ENCODE data around the genes LCN1, ENSG00000236543, UBAC1, GPSM1 and SNAPC4.

- RAMPAGE, total RNA = no peak
Measured at GRCh38 chr9:135521233-135521554, at the start of gene LCN1. Gene LCN1 (plus strand): TSS chr9:135521440.

DNA sequence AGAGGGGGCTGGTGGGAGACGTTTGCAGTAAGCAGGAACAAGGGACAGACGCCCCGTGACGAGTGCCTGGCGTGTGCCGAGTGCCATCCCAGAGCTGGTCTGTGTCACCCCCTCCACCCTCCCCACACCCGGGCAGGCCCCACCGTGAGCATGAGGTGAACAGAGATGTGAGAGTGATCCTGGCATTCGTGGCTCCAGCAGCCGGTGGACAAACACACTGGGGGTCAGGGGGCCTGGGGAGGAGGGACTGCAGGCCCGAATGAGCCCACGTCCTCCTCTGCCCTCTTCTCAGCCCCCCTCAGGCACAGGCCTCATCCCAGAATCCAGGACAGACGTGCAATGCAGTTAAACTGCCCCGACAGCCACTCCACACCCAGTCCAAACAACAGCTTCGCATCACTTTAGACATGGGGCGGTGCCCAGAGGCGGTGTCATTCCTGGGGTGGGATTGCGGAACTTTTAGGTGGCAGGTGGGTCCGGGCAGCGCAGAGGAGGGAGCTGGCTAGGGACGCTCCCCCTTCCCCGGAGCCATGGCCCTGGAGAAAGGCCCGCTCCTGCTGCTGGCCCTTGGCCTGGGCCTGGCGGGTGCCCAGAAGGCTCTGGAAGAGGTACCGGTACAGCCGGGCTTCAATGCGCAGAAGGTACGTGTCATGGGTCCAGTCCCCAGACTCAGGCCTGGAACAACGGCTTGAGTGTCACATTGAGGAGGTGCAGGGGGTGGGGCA lies at the start of gene ENSG00000236543:
Gene ENSG00000236543 (plus strand): TSS at position 474 of the 725 bp plus-strand sequence.
- RAMPAGE, total RNA = no peak

GRCh38 chr9:135810946-135811662 lies 96.2 kb downstream of the CAMSAP1 start:
- RAMPAGE, total RNA = no peak

- RAMPAGE, total RNA = no peak
Measured at GRCh38 chr9:135818858-135819583, 88.3 kb downstream of the CAMSAP1 start.

DNA sequence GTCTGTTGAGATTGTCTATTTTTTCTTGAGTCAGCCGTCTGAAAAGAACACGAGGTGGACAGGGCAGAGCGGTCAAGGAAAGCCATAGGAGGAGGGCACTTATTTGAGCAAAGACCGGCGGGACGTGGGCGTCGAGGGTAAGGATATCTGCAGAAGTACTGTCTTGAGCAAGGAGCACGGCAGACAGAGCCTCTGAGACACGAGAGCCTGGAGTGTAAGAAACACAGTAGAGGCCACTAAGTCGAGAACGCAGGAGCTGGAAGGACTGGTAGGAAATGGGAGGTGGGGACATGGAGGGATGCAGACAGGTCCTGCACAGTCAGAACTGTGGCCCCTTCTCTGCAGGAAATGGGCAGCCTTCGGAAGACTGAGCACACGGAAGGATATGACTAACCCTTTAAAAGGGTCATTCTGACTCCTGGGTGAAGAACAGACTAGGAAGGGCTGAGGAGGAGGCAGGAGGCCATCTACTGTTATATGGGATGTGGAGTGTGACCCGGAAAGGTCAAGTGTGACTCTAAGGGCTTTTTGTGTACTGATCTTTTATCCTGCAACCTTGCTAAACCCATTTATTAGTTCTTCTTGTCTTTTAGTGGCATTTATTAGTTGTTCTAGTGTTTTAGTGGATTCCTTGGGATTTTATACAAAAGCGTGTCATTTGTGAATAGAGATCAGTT lies 1.4 kb upstream of the CAMSAP1 start:
- RAMPAGE, total RNA = no peak

DNA sequence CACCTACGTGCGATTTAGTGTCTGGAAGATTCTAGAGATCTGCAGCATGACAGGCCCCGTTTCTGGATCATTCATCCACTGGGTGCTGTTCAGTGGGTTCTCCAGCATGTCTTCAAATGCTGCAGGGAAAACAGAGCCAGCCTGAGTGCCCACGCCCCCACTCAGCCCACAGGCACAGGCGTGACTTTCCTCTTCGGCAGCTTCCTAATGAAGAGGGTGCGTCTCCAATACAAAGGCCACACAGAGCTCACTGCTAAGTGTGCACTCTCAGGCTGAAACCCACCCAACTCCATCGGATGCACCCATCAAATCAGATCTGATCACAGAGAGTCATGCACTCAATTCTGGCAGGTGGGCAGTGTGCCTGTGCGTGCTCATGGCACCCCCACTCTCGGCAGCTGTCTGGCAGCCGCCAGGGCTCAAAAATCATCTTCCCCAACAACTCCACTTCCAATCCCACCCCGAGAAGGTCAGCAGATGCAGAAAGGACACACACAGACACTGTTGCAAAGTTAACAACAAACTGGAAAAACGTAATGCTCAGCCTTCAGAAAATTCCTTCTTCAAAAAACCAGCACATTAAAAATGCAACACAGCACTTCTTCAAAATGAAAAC lies 26.2 kb upstream of the CAMSAP1 start:
- RAMPAGE, total RNA = no peak

- RAMPAGE, total RNA = start-site peak on the minus strand at chr9:135961179-135961221, 103 and 116 reads in 2 replicates
Measured at GRCh38 chr9:135960565-135961836, at the start of gene UBAC1. Gene UBAC1 (minus strand): TSS chr9:135961373.

DNA sequence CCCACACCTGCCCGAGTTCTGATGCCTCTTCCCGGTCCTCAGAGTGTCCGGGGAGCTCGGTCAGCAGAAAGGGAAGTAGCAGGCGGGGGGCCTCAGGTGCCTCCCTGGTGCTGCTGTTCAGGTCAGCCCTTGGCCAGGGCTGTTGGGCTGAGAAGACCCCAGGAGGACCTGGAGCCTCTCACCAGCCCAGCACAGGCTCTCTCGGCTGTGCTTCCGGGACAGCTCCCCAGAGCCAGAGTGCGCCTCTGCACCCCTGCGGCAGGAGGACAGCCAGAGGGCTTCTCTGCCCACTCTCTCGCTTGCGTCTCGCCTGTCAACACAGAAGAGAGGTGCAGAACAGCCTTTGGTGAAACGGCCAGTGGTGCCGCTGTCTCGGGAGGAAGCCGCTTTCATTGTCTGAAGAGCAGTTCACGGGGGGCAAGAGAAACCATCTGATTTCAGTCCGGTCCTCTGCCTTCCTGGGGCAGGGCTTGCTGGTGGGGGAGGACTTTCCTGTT lies 3.7 kb upstream of the NACC2 start:
- RAMPAGE, total RNA = no peak

DNA sequence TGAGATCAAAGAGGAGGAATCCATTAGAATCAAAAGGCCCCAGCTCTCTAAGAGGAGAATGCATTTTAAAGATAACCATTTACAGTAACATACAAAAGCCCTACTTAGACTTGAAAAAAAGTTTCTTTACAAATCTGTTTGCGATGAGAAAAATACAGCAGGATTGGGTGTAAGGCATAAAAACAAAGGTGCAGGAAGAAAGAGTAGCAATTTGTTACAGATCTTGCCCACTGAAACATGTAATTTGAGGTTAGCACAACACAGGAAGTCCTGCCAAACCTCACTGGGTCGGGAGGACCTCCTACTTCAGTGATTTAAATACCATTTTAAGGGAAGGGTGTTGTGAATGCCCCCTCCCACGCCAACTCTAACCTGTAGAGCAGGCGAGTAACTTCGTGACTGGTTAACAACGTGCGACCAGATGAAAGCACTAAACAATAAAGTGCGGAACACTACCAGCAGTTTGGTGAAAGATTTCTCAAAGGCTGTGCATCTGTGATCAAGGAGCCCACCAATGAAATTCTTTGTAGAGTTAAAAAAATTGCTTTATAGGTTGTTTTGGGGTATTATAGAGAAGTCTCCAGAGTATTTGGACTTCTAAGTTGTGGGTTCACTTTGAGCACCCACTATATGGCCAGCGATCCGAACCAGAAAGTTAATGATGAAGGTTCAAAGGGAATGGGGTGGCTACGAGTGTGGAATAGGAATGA lies 1.1 kb downstream of the QSOX2 start:
- RAMPAGE, total RNA = no peak

- RAMPAGE, total RNA = no peak
Measured at GRCh38 chr9:136326748-136328024, at the start of gene GPSM1. Gene GPSM1 (plus strand): TSS chr9:136327539.

- RAMPAGE, total RNA = no peak
Measured at GRCh38 chr9:136345140-136345864, 18.0 kb downstream of the GPSM1 start.

GRCh38 chr9:136361639-136362174 lies 1.8 kb downstream of the DNLZ start:
- RAMPAGE, total RNA = no peak

- RAMPAGE, total RNA = no peak
Measured at GRCh38 chr9:136377771-136378555, 4.5 kb upstream of the CARD9 start.

- RAMPAGE, total RNA = no peak
Measured at GRCh38 chr9:136400008-136401151, at the start of gene SNAPC4. Gene SNAPC4 (minus strand): TSS chr9:136400170.

- RAMPAGE, total RNA = no peak
Measured at GRCh38 chr9:136410875-136411574, 567 bp downstream of the PMPCA start.

DNA sequence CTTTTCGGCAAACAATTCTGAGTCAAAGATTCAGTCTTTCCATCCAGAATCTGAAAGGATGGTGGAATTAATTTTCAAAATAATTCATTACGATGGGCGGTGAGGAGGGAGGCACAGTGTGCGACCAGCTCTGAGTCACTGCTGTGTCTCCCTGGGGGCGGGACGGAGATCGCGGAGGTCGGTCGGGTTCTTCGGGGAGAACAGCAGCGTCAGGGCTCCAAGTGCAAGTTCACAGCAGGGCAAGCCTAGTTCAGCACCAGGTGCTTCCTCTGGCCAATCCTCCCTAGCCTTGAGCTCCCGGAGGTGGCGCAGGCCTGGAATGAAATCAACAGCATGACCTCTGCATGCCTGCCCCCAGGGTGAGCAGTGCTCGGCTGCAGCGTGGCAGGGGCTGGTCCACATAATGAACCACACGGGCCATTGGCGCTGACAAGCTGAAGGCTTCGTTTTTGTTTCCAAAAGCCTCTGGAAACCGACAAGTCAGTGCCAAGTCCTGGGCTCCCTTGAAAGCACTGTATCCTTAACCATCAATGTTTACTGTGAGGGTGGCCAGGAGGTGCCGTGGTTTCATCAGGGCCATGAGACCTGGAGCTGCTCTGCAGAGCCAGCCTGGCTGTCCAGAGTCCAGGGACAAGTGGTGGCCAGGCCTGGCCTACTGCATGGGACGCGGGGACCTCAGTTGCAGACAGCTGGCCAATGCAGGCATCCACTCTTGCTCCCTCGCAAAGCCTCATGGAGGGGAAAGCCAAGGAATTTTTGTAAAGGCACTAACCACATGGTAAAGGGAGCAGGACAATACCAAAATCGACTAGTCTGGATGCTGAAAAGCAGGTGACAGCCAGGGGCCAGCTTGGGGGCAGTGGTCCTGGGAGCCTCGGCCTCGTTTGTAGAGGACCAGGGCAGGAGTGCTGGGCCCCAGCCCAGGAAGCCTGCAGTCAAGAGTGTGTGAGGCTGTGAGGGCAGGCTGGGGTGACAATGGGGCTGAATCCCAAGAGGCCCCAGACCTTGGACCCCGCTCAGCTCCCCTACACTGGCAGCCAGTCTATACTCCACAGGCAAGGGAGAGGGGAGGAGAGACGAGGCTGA lies 2.2 kb upstream of the INPP5E start:
- RAMPAGE, total RNA = no peak

- RAMPAGE, total RNA = no peak
Measured at GRCh38 chr9:136459666-136460159, 20.1 kb upstream of the INPP5E start.

DNA sequence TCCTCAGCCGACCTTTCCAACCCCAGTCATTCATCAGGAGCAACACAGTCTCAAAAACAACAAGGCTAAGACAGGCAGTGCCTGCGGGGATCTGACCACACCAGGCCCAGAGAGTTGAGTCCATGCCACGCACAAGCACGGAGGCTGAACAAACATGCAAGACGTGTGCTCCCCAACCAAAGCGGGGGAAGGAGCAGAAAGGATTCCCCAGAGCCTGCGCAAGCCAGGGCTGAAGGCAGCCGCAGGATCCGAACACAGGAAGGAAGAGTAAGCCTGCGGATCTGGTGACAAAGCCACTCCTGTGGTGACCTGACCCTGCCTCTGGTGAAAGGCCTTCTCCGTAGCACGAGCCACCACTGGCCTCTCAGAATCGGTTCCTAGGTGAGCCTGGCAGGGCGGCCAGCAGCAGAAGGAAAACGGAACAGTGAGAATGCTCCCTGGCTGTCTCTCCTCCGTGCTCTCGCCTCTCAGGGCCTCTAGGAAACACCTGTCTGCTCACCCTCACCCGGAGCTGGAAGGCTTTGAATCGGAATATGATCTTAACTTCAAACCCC lies 12.8 kb downstream of the SEC16A start:
- RAMPAGE, total RNA = no peak

- RAMPAGE, total RNA = no peak
Measured at GRCh38 chr9:136476396-136476952, 6.4 kb downstream of the SEC16A start.

GRCh38 chr9:136502918-136503599 lies 20.2 kb upstream of the SEC16A start:
- RAMPAGE, total RNA = no peak